Cardiac fibroblast (primary cell): ENCODE measurements around the gene CD300LB.

GRCh38 chr17:72639594-72640267 is 452.8 kb downstream of the SLC39A11 start:
- RRBS = no CpG with 5 or more reads among the region's 10 CpGs

- RRBS = no CpG with 5 or more reads among the region's 10 CpGs
Observed at GRCh38 chr17:72683945-72684601, 408.4 kb downstream of the SLC39A11 start.

GRCh38 chr17:72719362-72720701 is 372.7 kb downstream of the SLC39A11 start:
- RRBS = no CpG with 5 or more reads among the region's 30 CpGs

DNA sequence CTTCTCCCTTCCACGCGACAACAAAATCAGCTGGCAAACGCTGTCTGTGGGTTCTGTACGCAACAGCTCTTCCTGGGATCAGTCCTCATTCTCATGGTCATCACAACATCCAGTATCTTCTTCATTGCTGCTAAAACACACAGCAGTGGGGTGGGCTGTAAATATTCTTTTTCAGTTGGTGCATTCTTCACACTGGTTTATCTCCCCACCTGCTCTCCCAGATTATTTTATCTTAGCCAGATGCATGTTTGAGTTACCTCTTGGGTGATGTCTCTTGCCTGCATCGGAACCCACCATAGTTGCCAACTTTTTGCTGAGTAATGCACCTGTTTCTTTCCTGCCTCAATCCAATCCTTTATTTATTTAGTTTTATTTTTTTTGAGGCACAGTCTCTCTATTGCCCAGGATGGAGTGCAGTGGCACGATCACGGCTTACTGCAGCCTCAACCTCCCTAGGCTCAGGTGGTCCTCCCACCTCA is 363.6 kb downstream of the SLC39A11 start:
- RRBS = no CpG with 5 or more reads among the region's 7 CpGs

- RRBS = no CpG with 5 or more reads among the region's 8 CpGs
Observed at GRCh38 chr17:72772037-72772713, 320.3 kb downstream of the SLC39A11 start.

DNA sequence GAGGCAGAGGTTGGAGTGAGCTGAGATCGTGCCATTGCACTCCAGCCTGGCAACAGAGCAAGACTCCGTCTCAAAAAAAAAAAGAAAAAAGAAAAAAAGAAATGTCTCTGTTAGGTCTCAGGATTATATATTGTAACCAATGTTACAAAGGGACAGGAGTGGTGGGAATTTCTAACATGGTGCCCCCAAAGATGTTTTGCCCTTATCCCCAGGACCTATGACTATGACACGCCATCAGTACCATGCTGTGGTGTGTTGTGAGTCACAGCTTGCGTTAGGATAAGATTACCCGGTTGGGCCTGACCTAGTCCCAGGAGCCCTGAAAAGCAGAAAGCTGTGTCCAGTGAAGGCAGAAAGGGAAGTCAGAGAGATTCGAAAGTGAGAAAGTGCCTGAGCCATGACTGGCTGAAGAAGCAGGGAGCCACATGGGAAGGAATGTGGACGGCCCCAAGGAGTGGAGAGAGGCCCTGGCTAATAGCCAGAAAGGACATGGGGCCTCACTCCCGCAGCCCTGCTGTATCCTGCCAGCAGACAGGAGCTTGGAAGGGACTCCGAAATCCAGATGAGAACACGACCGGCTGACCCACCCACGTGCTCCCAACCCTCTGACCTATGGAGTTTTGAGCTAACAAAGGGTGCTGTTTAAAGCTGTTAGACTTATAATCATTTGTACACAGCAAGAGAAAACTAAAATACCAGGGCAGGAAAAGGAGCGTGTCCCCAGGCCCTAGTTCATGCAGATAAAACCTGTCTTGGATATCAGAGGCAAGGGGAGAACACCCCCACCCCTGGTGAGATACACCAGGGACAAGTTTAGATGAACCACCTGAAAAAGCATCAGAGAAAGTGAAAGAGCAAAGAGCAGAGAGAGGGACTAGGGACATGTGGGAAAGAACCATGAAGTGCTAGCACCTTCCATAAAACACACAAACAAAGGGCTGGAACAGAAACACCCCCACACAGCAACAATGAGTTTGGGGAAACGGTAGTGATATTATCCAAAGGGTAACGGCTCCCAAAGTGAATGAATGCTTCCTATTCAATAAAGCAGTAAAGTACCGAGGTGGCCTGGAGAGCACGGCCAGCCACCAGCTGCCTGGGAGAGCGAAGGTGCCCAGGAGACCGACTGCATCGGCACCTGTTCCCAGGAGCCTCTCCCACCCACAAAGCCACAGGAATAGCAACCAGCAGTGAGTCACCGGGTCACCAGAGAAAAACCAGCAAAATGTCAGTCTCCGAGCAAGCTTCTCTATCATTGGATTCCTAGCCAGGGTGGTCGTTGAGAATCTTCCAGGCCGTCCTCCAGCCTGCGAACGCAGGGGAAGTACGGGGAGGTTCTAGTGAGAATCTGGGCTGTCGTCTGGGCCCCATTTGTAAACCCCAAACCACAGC is 115.2 kb downstream of the SLC39A11 start:
- RRBS = no CpG with 5 or more reads among the region's 28 CpGs

- RRBS = no CpG with 5 or more reads among the region's 2 CpGs
Observed at GRCh38 chr17:73228606-73229187, 3.5 kb downstream of the FAM104A start.

GRCh38 chr17:73337871-73338793 is 26.3 kb upstream of the CDC42EP4 start:
- RRBS = no CpG with 5 or more reads among the region's 23 CpGs

DNA sequence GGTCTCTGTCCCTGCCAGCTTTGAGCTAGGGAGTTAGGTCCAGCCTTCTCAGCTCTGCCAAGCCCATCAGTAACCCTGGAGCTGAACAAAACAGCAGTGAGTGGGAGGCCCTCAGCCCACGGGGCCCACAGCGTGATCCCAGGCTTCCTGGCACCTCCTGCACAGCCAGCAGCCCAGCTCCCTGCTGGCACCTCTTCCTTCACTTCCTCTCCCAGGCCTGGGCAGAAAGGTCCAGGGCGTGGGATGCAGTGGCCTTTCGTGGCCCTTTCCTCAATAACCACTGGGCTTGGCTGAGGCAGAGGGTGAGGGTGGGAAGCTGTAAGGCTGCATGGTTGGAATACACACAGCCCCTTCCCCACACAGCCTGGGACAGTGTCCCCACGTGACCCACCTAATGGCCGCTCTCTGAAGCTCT is 35.6 kb upstream of the CDC42EP4 start:
- RRBS = no CpG with 5 or more reads among the region's 6 CpGs

GRCh38 chr17:74078139-74078637 is 125.3 kb upstream of the RPL38 start:
- RRBS = no CpG with 5 or more reads among the region's 7 CpGs

DNA sequence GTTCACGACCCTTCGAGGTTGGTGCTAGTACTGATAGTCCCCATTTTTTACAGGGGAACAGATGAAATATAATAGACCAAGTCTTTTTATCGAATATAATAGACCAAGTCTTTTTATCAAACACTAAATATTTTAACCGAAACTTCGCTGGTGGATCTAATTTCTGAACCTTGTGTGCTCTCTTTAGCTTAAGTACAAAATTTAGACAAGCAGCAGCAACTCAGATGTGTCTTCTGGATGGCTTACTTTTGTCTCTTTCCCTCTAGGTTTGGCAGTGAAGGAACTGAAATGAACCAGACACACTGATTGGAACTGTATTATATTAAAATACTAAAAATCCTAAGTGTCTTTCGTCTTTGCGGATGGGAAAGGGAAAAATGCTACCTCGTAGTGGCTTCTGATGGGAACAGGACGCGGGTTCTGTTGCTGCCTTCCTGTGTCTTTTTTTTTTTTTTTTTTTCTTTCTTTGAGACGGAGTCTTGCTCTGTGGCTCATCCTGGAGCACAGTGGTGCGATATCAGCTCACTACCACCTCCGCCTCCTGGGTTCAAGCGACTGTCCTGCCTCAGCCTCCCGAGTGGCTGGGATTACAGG is 3.7 kb upstream of the TTYH2 start:
- RRBS = no CpG with 5 or more reads among the region's 15 CpGs

DNA sequence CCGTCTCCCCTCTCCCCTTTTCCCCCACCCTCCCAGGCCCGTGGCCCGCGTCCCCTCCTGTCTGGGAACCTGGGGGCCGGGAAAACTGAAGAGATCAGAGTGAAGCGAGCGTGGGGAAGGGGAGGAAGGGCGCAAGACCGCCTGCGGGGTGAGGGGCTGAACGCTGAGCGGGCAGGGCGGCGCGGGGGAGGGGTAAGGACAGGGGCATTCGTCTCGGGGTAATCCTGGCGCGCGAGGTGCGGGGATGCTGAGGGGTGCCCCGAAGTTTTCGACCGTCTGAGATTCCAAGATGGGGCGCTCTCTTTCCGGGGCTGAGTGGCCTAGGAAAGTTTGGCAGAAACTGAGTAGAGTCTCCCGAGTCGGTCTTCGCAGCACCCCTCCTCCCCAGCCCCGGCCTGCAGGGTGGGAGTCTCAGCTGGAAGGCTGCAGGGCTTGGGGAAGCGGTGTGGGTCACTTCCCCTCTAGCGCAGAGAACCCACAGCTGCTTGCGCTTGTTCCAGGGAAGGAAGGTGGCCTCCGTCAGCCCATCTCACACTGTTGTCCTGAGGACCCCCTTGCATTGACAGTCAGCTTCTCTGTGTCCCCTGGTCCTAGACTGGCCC is 574 bp downstream of the TTYH2 start:
- RRBS = 7% methylated on average over 4 of the region's 34 CpGs

DNA sequence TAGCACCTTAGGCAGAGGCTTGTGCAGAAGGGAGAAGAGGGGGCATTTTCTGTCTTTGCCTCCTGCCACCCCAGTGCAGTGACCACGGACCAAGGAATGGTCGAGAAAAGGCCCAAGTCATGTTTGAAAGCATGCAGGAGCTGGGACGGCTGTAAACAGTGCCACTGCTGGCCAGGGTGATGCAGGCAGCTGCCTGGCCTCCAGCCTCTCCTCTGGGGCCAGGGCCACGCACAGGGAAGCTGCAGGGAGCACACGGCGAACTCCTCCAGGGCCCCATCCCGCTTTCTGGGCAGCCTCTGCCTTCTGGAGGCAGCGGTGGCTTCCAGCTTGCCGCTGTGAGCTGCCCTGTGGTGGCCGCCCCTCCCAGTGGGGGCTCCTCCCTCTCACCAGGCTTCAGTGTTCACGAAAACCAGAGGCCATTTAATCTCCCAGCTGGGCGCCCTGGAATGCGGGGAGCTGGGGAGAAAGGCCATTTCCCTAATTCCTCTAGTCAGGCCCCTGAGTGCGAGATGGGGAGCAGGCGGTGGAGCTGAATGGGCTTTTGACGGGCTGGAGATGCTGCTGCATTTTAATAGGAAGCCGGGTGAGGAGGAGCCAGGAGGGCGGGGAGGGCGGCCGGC is 28.8 kb upstream of the DNAI2 start:
- RRBS = 60% methylated on average over 3 of the region's 20 CpGs

- RRBS = no CpG with 5 or more reads among the region's 8 CpGs
Observed at GRCh38 chr17:74280105-74280523, 6.1 kb downstream of the DNAI2 start.

DNA sequence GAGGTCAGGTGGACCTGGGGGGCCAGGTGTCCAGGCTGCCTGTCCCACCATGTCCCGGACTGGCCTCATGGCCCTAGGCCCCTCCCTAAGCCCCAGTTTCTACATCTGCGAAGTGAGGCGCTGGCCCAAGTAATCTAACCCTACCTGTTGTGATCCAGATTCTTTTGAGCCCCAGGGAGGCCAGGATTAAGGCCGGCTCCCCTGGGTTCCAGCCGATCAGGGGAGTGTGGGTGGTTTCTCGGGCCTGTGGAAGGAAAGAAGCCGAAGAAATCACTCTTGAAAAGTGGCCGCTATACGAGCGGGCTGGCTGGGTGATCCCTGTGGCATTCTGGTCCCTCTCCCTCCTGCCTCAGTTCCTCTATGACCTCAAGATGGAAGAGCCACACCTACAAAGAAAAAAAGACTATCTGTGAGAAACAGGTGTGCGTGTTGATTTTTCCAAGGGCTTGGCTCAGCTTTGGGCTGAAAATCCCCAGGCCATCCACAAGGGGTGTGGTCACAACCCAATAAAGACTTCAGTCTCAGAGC is 20.1 kb downstream of the GPR142 start:
- RRBS = no CpG with 5 or more reads among the region's 11 CpGs

- RRBS = no CpG with 5 or more reads among the region's 7 CpGs
Observed at GRCh38 chr17:74408635-74409251, 23.1 kb upstream of the GPRC5C start.

DNA sequence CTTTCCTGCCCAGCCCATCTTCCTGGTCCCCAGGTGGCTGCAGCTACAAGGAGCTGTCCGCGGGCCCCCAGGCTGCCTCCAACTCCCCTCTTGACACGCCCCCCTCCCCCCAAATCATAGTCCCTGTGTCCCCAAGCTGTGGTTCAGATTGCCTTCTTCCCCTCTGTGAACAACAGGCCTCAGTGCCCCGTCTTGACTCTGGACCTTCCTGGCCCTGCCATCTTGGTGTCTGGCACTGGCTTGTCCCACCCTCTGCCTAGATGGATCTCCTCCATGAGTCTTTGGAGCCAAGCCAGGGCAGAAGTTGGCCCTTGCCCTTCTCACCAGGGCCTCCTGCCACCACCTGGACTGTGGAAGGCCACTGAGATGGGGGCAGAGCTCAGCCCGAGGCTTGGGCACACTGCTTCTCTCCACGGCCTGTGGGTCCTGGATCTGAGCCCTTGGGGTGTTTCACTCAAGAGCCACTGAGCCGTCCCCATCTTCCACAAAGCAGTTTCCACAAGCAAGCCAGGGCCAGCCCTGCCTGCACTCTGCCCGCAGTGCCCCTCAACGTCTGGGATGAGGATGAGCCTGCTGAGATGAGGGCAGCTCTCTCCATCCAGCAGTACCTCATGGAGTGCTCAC is 16.8 kb upstream of the CD300A start:
- RRBS = no CpG with 5 or more reads among the region's 9 CpGs

GRCh38 chr17:74463953-74464339 is 2.5 kb upstream of the CD300A start:
- RRBS = no CpG with 5 or more reads among the region's 7 CpGs

GRCh38 chr17:74512376-74513278 is 18.6 kb downstream of the CD300LB start:
- RRBS = no CpG with 5 or more reads among the region's 9 CpGs

DNA sequence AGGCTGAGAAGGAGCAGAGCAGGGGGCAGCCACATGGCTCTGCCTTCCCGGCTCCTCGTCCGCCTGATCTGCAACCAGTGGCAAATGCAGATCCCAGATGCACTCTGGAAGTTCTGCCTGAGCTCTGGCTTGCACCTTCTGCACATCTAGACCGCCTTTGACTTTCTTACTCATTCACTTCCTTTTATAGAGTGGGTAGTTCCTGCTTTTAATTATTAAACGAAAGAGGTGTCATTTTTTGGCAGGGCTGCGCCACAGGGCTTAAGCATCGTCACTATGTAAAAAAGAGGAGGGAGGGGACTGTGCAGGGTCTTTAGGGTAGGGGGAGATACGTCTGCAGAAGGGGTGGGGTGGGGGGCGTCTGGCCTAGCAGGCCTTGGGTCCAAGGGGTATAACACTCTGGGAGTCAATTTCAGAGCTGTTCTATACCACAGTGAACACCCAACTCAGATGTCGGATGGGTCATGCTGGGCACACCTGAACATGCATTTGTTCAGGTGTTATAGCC is at the start of gene CD300LB:
Gene CD300LB, minus strand, starts transcription at position 160 of the 508 bp plus-strand sequence.
- RRBS = no CpG with 5 or more reads among the region's 10 CpGs